Left ventricle myocardium (tissue), 1 donor: ENCODE results near the gene IGLL1.

DNA sequence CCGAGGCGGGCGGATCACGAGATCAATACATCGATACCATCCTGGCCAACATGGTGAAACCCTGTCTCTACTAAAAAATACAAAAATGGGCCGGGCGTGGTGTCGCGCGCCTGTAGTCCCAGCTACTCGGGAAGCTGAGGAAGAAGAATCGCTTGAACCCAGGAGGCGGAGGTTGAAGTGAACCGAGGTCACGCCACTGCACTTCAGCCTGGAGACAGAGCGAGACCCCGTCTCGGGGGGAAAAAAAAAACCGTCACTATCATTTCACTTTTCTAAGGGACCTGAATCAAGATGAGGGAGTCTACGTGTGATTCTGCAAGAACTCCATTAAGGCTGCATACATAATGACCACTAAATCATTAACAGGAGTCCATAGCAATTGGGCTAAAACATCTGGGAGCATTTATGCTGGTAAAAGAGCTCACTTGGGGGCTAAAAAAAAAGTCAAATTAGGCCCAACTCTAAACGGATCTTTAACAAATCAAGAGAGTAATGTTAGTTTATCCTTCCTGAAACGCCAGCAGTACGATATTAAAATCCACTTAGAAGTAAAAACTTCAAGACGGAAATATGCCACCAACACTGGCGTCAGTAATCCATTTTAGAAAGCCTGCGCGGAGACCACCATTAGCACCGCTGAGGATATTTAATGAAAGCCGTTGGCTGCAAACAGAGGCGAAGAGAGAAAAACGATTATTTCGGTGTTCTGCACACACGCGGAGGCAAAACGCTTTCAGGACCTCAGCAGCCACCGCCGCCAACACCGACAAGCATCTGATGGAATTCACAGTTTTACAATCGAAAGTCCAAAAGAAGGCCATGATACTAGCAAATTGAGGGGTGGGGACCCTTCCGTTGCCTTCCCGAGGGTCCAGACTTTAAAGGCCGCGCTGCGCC lies 1.0 kb downstream of the MAPK1 start:
- PRO-cap, result no peak

- PRO-cap, result no peak
Measured at GRCh38 chr22:21936028-21936761, 16.5 kb downstream of the PPM1F start.

DNA sequence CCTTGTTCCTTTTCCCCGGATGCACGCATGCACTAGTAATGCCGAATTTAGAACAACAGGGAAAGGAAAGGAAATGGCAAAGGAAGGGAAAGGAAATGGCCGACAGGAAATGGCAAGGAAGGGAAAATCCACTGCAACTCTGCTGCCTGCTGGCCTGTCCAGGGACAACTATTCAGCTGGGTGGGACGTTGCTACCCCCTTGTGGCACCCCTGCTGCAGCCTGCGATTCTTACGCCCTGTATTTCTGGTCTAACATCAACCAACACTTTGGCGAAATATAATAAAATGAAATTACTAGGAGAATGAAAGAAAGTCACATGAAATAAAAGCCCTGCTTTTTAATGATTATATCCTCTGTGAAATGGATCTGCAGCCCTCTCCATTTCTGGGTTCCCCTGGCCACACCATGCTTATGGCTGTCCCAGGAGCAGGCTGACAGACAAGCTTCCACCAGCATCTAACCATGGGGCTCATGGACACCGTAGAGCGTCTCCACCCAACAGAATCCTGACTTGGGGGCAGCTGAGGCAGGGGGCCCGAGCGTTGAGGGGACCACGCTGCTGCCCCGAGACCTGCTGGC lies 14.0 kb downstream of the PPM1F start:
- PRO-cap, result no peak

- PRO-cap, result bidirectional peak, plus-strand start at chr22:21942822, minus-strand start at chr22:21942657
Measured at GRCh38 chr22:21942324-21942908, 10.2 kb downstream of the PPM1F start.

- PRO-cap, result no peak
Measured at GRCh38 chr22:21958338-21959102, 5.9 kb upstream of the PPM1F start.

DNA sequence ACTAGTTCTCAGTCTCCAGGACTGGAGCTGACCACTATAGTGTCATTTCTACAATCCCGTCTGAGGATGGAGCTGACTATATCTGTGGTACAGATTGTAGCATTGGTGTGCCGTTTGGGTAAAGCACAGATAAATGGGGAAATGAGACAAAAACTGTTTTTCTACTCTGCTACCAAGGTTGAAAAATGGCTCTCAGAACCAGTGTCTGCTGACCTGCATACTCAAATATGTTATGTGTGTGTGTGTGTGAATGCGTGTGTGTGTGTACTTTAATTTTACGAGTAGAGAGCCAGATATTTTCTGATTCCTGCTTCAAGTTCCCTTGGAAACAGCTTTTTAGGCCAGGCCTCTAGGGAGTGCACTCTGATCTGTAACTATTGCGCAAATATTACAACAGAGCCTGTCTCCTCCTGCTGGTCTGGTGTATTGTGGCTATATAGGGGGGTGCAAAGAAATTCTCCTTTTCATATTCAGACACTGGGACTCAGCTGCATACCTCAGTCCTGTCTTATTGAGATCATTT lies 78.9 kb upstream of the TOP3B start:
- PRO-cap, result no peak

DNA sequence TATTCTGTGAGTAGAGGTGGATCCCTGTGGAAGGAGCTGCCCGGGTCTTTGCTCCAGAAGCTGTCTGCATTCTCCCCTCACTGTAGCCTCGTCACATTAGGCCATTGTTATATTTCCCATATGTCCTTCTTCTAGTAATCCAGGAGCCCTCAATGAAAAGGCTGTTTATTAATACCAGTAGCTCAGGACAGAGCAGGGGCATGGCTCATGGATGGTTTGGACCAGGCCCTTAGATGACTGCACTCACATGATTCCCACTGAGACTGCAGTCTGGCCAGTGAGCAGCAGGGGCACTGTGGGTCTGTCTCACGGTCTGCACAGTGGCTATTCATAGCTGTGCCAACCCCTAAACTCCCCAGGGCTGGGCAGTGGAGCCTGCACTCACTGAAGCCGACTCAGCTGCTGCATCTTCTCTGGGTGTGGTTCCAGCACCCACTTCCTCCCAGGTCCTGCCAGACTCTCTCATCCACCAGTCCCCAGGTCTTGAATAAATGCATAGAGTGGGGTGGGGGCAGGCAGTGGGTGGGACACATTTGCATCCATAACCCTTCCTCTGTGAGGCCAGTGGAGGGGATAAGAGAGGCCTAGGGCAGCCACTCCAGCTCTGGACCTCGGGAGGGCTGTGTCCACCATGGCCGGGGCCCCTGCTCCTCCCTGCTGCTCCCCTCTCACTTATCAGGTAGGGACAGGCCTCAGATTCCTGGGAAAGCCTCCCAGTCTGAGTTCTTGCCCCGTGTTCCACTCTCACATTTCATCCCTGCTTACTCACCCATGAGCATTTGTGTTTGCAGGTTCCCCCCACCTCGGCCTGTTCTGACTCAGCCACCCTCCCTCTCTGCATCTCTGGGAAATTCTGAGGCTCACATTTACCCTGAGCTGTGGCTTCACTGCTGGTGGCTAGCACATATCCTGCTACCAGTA lies 128.5 kb upstream of the TOP3B start:
- PRO-cap, result no peak

- PRO-cap, result no peak
Measured at GRCh38 chr22:22424292-22424769, 84.2 kb downstream of the ZNF280B start.

- PRO-cap, result no peak
Measured at GRCh38 chr22:22553217-22553665, 5.8 kb downstream of the PRAME start.

GRCh38 chr22:23016838-23017404 lies 53.4 kb upstream of the GNAZ start:
- PRO-cap, result no peak

DNA sequence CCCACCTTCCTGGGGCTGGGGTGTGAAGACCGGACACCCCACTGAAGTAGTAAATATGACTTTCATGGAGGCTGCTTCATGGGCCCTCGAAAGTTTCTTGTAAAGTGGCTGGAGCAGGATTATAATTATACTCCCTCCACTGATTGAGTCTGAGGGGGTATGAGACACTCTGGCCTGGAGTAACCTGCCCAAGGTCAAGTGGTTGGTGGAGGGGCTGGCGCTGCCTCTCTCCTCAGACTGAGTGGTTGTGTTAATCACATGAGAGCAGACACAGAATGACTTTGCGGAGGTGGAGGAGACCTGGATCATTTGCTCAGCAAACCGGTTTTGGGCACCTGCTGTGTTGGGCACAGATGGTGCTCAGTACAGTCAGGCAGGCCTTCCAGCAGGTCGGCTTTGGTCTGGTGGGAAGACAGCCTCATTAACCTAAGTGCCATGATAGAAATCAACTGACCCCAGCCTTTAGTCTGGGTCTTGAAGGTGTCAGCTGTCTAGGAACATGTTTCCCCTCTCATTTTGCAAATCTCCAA lies 11.8 kb downstream of the BCR start:
- PRO-cap, result no peak

GRCh38 chr22:23203968-23204807 lies 23.9 kb downstream of the BCR start:
- PRO-cap, result no peak

GRCh38 chr22:23248580-23248826 lies 68.2 kb downstream of the BCR start:
- PRO-cap, result no peak

- PRO-cap, result no peak
Measured at GRCh38 chr22:23264570-23265102, 84.3 kb downstream of the BCR start.

GRCh38 chr22:23383244-23384503 lies 196.4 kb downstream of the IGLL1 start:
- PRO-cap, result no peak

DNA sequence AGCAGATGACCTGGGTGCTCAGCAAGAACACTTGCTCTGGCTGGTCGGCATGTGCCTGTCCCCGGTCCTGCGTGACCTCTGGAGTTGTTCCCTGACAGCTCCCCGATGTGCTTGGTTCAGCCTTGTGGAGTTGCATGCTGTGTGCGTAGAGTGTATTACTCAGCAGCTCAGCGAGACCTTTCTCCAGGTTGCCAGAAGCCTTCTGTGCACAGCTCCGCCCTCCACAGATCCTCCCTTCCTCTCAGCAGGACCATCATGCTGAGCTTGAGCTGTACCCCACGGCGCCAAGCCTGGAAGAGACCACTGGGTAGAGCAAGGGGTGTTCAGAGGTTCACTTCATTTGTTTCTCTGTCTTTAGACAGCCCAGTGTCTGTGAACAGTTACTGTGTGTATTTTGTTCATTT lies 148.7 kb downstream of the IGLL1 start:
- PRO-cap, result no peak

GRCh38 chr22:23527279-23527759 lies 52.8 kb downstream of the IGLL1 start:
- PRO-cap, result no peak

DNA sequence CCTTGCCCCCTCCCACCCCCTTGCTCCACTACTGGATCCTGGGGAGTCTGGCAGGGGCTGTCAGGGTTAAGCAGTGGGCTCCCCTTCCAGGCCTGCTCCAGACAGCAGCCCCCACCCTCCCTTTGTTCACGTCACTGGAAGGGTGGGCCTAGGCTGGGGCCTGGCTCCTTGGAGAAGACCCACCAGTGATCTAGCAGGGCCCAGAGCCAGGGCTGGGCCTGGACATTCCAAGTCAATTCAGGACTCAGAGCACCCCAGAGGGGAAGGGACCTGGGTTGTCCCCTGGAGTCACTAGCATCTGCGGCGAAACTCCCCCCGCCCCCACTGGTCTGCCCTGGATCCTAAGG lies 45.9 kb downstream of the IGLL1 start:
- PRO-cap, result no peak

GRCh38 chr22:23579806-23580955 lies at the start of gene IGLL1:
TSS of gene IGLL1 (minus strand) at chr22:23580290.
- PRO-cap, result no peak

DNA sequence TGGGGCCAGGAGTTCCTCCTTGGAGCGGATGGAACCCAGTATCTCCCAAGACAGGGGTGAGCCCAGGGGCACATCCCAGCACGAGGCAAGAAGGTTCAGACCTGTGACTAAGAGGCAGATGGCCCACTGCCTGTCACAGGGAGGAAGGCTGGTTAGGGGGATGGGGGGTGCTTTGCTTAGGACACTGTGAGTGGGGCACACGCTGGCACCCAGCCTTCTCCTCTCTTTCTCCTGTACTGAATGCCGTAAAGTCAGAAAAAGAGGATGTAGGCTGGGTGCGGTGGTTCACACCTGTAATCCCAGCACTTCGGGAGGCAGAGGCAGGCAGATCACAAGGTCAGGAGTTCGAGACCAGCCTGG lies 24.5 kb downstream of the RGL4 start:
- PRO-cap, result no peak